HT1080 (cell line): ENCODE measurements around a stretch of chr4.

DNA sequence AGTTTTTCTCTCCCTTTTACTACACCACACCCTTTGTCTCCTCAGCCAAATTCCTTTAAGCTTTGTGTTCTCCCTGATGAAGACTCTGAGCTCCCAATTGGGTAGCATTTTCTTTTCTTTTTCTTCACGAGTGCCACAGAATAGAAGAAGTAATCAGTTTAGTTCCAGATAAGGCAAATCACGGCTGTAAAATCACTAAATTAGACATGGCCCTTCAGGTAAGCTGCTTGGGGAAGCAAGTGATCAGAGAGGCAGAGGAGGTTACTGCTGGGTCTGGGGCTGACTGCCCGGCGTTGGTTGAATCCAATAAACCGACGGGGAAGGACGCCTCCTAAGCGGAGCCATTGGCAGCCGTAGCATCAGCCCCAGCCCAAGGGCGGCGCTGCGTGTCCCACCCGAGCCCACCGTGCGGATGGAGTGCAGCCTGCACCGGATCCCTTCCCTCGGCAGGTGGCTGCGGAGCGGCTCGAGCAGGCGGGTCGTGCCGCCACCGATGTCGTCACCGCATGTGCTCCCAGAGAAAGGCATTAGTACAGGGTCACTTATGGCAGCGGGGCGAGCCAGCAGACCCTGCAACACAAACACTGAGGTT, 82.0 kb downstream of the ALPK1 start:
RAMPAGE:
- cytosol, long total RNA: no peak
- long total RNA: no peak
- nucleus, long total RNA: no peak

DNA sequence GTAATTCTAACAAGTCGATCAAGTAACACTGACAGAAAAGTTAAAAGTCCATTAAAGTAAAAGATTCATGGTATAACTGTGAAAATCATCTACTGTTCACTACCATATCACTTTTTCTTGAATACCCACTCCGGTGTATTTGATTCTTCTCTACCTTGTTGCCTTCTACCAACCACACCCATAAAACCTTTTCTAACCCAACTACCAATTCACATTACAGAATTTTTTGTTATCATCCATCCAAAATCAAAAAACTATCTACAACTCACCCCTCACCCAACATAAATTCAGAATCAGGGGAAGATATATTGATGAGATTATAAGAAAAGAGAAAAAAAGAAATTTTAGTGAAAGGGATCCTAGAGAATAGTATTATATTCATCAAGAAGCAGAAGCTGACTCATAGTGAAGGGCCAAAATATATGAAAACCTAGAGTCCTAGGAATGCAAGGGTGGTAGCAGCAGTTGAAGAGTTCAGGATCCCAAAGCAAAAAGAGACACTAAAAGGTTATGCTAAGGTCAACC, 47.8 kb downstream of the ZGRF1 start:
RAMPAGE:
- cytosol, long total RNA: no peak
- long total RNA: no peak
- nucleus, long total RNA: no peak

GRCh38 chr4:113032134-113032646, 17.3 kb upstream of the ANK2 start:
RAMPAGE:
- cytosol, long total RNA: no peak
- long total RNA: no peak
- nucleus, long total RNA: no peak

DNA sequence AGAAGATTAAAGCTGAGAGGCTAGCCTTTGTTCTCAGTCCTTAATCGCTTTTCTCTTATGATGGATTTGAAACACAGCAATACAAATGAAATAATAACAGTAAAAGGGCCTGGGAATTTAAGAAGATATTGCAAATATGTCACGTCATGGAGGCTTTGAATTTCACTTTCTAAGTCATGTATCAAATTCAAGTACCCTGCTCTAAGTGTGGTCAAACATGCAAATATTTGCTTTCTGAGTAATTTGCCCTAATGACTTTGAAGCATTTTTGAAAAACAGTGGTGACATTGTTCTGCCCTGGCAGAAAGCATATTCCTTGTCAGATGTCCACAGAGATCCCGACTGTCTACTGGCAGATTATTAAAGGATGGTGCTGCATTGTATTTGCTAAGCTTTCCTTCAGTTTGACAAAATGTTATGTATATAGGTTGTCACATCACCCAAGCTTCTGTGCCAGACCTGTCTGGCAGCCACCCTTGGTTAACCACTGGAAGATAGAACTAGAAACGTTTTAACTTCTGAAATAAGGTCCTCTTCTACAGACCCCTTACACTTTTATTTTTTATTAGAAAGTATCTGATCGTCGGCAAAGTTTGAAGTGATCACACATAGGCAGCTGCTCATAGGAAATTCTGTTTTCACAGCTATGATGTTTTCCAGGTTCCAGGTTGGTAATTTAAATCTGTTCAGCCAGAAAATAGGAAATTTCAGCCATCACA, 92.5 kb downstream of the ANK2 start:
RAMPAGE:
- cytosol, long total RNA: no peak
- long total RNA: no peak
- nucleus, long total RNA: no peak

RAMPAGE:
- cytosol, long total RNA: no peak
- long total RNA: no peak
- nucleus, long total RNA: no peak
These were observed 245.0 kb downstream of the ANK2 start for GRCh38 chr4:113294422-113294958.

GRCh38 chr4:113295625-113296038, 246.2 kb downstream of the ANK2 start:
RAMPAGE:
- cytosol, long total RNA: no peak
- long total RNA: no peak
- nucleus, long total RNA: no peak

DNA sequence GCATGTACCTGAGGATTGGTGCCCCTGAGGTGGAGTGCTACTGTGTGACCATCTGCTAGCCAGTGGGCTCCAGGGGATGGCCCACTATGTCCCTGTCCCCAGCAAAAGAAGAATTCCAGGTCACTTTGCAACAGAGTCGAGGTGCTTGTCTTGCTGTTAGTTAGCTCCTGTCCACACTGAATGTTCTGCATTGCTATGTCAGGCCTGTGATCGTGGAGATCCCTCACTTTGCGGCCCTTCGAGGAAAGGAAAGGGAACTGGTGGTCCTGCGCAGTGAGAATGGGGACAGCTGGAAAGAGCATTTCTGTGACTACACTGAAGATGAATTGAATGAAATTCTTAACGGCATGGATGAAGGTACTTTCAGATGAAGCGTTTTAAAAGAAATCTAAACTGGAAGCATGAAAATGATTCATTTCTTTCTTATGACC, 283.4 kb downstream of the ANK2 start:
RAMPAGE:
- cytosol, long total RNA: no peak
- long total RNA: no peak
- nucleus, long total RNA: no peak

RAMPAGE:
- cytosol, long total RNA: no peak
- long total RNA: no peak
- nucleus, long total RNA: no peak
These were observed 354.8 kb downstream of the CAMK2D start for GRCh38 chr4:113406685-113407164.

DNA sequence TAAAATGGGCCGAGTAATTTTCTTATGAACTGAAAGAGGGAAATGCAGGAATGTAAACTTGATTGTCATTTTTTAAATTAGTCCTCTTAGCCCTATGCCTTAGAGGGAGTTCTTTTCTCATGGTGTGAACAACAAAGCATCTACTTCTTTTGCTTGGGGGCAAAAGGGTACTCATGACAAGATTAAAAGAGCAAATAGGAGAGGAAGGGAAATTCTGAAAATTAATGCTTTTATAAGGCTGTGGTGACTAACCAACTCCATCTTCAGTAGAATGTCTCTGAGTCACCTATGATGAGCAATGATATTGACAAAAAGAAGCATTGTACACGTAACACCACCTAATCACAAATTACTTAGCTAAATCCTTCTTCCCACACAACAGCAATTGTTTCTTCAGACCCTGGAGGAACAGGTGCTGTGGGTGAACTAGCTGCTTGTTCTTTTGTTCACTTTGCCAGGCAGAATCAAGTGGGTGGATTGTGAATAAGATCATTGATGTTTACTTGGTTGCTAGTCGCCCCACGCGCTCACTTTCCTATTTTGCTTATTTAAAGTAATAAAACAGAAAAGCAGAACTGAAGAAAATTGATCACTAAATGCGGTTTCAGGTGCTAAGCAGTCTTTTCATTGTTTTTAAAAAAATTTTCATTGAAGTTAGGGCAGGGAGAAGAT, 315.6 kb downstream of the CAMK2D start:
RAMPAGE:
- cytosol, long total RNA: no peak
- long total RNA: no peak
- nucleus, long total RNA: no peak

DNA sequence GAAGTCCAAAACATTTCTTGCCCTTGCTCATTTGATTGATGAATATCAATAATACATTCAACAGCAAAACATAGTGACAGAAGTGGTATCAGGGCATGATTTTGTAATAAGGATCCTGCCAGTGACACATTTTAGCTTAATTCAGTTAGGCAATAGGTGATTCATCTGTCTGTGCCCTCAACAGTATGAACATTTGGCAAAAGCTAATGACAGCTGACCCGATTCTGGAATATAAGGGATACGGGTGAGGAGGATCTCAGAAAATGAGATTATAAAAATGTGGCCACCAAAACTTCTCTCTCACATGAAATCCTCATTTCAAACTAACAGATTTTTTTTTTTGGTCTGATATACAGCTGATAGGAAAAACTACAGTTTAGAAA, 293.9 kb downstream of the CAMK2D start:
RAMPAGE:
- cytosol, long total RNA: no peak
- long total RNA: no peak
- nucleus, long total RNA: no peak

RAMPAGE:
- cytosol, long total RNA: no peak
- long total RNA: no peak
- nucleus, long total RNA: no peak
These were observed 128.1 kb downstream of the CAMK2D start for GRCh38 chr4:113633495-113633815.

RAMPAGE:
- cytosol, long total RNA: no peak
- long total RNA: no peak
- nucleus, long total RNA: no peak
These were observed 695 bp downstream of the ARSJ start for GRCh38 chr4:113978542-113979361.

DNA sequence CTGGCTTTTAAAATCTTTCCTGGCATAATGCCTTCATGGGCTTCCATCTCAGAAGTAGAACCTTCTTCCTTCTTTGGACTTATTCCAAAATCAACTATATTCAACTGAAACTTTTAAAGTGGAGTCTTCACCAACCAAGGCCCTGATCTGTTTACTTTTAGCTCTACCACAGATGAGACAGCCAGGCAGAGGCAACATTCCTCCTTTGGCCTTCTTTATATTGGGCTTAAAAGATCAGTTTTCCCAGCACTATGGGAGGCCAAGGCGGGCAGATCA, 36.1 kb upstream of the ARSJ start:
RAMPAGE:
- cytosol, long total RNA: no peak
- long total RNA: no peak
- nucleus, long total RNA: no peak

DNA sequence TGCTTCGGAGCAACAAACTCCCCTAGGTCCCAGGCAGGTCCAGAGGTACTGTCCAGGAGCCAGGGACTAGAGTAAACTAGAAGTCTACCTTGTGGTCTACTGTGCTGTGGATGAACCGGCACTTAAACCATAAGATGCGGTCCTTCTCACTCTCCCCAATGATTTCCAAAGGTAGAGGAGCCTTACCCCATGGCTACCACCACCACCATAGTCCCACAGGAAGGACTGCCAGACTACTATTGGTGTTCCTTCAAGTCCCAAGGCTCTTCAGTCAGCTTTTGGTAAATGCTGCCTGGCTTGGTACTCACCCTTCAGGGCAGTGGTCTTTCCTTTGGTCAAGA, 220.8 kb upstream of the ARSJ start:
RAMPAGE:
- cytosol, long total RNA: no peak
- long total RNA: no peak
- nucleus, long total RNA: no peak

DNA sequence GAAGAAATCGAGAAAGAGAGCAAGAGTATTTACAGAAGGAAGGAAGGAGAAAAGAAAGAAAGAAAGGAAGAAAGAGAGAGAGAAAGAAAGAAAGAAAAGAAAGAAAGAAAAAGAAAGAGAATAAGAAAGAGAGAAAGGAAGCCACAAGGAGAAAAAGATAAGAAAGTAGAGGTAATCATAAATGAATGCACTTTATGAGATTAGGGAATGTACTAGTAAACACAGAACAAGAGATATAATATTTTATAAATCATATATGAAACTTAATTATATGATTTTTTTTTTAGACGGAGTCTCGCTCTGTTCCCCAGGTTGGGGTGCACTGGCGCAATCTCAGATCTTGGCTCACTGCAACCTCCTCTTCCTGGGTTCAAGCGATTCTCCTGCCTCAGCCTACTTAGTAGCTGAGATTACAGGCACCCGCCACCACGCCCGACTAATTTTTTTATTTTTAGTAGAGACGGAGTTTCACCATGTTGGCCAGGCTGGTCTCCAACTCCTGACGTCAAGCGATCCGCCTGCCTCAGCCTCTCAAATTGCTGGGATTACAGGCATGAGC, 469.6 kb downstream of the TRAM1L1 start:
RAMPAGE:
- cytosol, long total RNA: no peak
- long total RNA: no peak
- nucleus, long total RNA: no peak

RAMPAGE:
- cytosol, long total RNA: no peak
- long total RNA: no peak
- nucleus, long total RNA: no peak
These were observed 202.9 kb upstream of the NDST3 start for GRCh38 chr4:117831436-117831803.

RAMPAGE:
- cytosol, long total RNA: no peak
- long total RNA: no peak
- nucleus, long total RNA: no peak
These were observed 1.1 kb upstream of the NDST3 start for GRCh38 chr4:118032994-118033806.

DNA sequence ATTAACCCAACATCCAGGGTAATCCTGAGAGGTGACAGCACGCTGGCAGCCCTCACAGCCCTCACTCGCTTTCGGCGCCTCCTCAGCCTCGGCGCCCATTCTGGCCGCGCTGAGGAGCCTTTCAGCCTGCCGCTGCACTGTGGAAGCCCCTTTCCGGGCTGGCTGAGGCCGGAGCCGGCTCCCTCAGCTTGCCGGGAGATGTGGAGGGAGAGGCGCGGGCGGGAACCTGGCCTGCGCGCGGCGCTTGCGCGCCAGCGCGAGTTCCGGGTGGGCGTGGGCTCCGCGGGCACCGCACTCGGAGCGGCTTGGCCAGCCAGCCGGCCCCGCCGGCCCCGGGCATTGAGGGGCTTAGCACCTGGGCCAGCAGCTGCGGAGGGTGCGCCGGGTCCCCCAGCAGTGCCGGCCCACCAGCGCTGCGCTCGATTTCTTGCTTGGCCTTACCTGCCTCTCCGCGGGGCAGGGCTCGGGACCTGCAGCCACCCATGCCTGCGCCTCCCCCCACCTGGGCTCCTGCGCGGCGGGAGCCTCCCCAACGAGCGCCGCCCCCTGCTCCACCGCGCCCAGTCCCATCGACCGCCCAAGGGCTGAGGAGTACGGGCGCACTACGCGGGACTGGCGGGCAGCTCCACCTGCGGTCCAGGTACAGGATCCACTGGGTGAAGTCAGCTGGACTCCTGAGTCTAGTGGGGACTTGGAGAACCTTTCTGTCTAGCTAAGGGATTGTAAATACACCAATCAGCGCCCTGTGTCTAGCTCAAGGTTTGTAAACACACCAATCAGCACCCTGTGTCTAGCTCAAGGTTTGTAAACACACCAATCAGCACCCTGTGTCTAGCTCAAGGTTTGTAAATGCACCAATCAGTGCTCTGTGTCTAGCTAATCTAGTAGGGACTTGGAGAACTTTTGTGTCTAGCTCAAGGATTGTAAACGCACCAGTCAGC, 87.2 kb downstream of the PRSS12 start:
RAMPAGE:
- cytosol, long total RNA: no peak
- long total RNA: no peak
- nucleus, long total RNA: no peak

GRCh38 chr4:118279968-118280574, 72.7 kb downstream of the PRSS12 start:
RAMPAGE:
- cytosol, long total RNA: no peak
- long total RNA: no peak
- nucleus, long total RNA: no peak

DNA sequence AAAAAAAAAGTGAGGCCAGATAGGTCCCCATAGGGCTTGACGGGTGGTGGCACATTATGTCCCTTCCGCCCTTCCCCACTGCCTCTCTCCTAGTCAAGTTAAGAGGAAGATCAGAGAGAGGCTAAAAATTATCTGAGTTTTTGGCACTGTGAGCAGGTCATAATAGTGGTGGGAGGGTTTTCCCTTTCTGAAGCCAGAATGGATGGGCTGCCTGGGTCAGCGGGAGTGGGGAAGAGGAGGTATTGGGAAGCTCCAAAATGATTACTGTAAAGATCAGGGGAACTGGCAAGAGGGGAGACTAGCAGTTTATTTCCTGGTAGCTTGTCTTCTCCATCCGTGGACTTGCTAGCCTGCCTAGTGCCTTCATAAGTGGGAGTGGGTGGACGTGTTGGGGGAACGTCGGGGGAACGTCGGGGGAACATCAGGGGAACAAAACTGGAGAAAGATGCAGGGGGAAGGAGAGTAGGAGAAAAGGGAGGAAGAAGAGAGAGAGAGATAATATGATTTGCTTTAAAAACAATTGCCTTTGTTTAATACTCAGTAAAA, 5.6 kb downstream of the SYNPO2 start:
RAMPAGE:
- cytosol, long total RNA: no peak
- long total RNA: no peak
- nucleus, long total RNA: no peak